Helper T cell (primary cell): Measurements from ENCODE around the gene SLC66A3.

DNA sequence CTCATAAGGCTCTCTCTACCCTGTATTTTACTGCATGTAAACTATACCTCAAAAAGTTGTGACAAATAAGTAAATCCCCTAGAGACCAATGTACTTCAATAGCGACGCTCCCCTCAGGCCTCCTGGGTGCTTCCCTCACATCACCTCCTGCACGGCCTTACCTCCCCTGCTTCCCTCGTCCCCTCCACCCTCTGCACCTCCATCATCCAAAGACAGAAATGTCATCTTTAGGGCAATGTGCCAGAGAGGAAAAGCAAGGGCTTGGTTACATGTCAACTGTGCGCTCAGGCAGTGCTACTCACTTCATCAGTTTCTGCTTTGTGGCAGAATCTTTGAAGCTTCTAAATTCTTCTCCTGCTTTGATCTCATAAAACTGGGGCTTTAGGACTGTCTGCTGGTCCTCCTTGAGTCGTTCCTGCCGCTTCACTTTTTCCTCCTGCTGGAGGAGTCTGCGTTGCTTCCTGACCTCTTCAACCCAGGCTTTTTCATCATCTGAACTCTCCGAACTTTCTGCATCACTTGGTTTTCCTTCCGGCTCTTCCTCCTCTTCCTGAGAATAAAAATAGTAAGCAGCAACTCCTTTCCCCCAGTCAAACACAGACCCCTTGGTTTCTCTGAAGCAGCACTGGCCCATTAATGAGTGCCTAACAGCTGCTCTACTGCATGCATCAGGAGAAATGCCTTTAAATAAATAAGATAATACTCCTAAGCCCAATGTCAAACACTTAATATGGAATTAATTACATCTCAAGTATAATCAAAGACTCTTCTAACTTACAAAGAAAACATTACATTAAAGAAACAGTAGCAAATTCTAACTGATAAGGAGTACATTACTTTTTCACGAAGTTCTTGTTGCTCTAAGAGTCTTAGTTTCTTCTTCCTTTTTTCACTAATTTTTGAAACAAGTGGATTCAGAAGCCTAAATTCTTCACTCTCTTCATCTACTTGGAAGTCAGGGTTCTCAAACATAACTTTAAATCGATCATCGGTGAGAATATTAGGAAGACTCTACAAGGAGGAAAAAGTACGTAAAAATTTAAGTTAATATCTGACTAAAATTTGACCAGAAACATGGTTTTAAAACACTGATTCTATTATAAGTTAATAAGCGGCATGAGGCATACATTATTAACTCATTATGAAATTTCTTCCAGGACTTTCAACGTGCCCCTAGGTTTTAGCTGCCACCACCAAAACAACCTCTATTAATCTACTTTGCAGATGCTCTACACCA lies 100.6 kb downstream of the NOL10 start:
- PRO-cap, 2 experiments, result no peak in any of the 2 experiments

DNA sequence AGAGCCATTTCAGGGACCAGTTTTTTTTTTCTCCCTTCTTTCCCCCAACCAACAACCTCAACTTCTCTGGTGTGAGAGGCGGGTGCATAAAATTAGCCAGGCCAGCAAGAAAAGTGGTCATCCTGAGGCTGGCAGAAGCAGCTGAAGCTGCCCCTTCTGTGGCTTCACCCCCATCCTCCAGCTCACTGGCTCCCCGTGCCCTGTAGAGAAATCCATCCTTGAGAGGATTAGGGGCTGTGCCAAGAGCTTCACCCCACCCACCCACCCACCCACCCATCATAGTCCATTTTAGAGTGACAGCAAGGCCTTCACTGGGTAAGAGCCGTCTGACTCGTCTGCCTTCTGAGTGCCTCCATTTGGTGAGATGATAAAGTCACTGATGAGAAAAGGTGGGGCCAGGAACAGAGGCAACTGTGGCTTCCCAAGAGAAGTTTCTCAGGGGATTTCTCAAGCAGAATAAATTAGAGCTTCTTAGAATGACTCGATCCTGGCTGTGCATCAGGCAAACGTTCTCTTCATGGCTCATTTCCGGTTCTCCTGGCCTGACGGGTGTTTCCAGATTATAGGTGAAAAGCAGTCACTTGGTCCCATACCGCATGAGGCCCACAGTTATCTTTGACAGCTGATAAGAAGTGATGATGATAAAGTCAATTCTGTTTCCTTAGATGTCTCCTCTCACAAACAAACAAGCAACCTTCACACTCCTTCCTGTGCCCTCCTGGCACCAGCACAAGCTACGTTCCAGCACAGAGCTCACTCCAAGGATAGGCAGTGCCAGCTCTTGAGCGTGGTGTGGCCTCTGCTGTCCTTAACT lies 38.0 kb upstream of the KCNF1 start:
- PRO-cap, 2 experiments, result no peak in any of the 2 experiments

GRCh38 chr2:10880565-10880999 lies 31.2 kb upstream of the KCNF1 start:
- PRO-cap, 2 experiments, result peak in 2 of 2 experiments; most common plus-strand start chr2:10880778 (in 1); most common minus-strand start chr2:10880775 (in 2)

DNA sequence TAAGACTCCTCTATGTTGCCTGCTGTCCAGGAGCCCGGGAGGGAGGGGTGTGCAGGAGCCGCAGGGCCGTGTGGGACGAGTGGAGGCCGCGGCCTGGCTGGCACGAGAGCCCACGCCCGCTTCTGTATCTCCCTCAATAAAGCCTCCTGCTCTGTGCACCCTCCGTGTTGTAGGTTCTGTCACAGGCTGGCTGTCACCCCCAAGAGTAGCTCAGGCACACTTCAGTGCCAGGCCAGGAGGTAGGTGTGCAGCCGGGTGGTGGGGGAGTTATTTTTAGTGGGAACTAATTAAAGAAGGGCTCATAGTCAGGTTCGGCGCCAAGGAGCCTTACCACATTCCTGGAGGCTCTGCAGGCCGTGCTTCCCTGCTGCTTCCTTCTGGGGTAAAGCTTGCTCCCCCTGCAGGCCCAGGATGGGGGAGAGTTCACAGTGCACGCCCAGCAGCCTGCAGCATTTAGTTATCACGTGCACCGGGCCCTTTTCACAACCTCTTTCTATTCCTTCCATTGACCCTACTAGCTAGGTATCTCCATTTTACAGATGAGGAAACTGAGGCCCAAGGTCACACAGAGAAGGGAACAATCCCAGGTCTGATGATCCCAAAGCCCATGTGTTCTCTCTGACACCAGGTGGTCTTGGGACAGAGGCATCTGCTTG lies 2.5 kb downstream of the KCNF1 start:
- PRO-cap, 2 experiments, result no peak in any of the 2 experiments

- PRO-cap, 2 experiments, result no peak in any of the 2 experiments
Observed at GRCh38 chr2:11024268-11024539, 108.7 kb upstream of the C2orf50 start.

DNA sequence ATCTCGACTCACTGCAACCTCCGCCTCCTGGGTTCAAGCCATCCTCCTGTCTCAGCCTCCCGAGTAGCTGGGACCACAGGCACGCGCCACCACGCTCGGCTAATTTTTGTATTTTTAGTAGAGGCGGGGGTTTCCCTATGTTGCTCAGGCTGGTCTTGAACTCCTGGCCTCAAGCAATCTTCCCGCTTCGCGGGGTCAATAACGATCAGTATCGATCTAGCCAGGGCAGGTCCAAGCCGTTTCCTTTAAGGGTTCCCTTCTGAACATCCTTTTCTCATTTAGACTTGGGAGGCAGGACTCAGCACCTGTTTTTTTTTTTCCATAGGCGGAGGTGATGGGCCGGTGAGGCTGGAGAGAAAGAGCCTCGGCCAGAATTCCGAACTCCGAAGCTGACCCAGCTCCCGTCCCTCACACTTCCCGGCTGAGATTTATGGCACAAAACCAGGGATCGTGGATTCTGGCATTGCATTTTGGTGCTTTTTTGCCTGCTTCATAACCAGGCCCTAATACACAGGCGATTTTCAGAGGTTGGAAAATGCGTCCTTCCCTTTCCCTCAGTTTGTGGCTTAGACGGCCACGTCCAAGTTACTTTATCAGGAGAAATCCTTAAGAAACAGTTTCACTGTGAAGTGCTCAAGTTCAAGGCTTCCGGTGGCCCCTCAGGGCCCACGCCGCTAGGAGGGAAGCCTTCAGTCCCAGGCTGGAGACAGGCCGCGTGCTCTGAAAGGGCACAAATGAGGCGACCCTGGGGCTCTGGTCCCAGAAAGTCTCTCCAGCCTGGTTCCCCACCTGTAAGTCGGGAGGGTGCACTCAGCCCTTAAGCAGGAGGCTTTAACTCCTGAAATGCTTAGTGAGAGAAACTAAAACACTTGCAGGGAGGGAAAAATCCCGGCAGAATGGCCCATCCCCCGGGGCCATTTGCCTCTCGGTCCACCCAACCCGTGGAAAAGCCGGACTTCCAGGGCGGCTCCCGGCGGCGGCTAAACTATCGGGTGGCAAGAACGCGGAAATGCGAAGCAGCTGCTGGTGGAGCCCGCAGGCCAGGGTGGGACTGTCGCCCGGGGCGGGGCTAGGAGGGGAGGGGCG lies 883 bp upstream of the SLC66A3 start:
- PRO-cap, 2 experiments, result peak in 2 of 2 experiments; most common minus-strand start position 1,013 of the sequence (in 2)

DNA sequence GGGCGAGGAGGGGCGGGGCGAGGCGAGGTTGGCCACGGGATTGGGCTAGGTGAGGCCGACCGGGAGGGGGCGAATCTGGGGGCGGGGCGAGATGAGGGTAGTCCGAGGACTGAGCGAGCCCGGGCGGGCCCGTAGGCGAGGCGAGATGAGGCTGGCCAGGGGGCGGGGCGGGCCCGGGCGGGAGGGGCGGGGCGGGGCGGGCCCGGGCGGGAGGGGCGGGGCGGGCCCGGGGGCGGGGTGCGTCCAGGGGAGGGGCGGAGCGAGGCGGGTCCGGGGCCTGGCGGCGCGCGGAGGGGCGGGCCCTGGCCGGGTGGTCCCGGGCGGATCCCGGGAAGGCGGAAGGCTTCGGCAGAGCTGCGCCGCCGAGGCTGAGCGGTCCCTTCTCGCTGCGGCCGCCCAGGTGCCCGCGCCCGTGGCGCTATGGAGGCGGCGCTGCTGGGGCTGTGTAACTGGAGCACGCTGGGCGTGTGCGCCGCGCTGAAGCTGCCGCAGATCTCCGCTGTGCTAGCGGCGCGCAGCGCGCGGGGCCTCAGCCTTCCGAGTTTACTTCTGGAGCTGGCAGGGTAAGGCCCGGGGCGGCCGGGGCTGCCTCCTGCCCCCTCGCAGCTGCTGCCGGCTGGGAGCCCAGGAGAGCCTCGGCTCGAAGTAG lies at the start of gene SLC66A3:
Gene SLC66A3 (plus strand): TSS at position 341 of the 649 bp plus-strand sequence.
- PRO-cap, 2 experiments, result peak in 2 of 2 experiments; most common plus-strand start position 351 of the sequence (in 2); most common minus-strand start position 496 of the sequence (in 1)

DNA sequence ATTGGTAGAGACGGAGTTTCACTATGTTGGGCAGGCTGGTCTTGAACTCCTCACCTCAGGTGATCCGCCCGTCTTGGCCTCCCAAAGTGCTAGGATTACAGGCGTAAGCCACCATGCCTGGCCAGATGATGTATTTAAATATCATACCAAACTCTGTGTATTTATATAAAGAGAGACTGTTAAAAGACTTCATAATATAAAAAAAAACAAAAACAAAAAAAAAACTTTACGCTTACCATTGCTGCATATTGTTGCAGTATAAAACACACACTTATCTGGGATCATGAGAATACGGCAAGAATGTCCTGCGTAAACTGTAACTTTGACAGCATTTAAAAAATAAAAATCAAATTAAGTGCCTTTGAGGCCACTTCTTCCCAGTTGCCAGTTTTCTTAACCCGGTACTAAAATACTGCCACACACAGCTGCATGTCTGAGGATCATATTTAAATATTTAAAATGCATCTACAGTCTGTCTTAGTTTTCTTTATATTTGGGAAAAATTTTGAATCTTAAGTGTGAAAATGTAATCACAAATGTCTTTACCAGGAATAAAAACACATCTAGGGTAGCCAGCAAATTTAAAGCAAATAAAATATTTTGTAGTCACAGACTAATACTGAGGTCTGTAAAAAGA lies 26.7 kb downstream of the SLC66A3 start:
- PRO-cap, 2 experiments, result no peak in any of the 2 experiments

- PRO-cap, 2 experiments, result no peak in any of the 2 experiments
Observed at GRCh38 chr2:11201232-11201642, 46.0 kb downstream of the SLC66A3 start.

GRCh38 chr2:11375863-11376230 lies 31.4 kb upstream of the ROCK2 start:
- PRO-cap, 2 experiments, result no peak in any of the 2 experiments

DNA sequence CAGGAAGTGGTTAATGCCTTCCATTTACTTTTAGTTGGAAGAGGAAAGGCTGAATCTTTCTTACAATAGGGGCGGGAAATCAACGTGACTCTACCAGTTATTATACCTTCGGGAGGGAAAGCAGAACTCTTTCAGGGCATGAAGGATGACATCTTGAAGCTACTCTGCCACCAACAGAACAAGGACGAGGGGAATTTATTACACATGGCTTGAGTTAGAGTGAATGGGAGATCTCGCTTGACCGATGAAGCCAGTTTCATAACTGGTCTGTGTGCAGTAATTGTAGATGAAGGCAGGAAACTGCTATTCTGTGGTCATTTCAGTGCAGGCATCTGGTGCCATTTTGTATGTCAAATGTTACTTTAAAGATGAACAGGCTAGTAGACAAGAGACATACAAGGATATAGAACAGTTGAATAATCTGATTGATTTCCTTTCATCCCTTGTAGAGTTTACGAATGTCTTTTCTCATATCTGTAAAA lies 20.5 kb downstream of the GREB1 start:
- PRO-cap, 2 experiments, result no peak in any of the 2 experiments

DNA sequence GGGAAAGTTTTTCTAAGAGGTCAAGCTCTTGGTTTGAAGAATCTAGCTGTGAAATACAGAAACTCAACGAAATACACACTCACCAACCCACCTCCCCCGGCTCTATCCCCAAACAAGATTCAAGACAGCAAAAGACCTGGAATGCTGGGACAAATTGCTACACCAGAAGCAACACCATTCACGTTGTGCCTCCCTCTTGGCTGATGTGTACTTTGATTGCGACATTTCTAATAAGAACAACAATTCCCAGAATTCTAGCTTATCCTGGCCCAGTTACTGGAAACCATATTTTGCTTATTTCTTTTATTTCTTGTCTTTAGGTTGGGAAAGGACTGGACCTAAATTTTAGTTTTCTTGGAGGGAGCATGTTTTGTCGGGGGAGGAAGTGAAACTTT lies 29.7 kb upstream of the LPIN1 start:
- PRO-cap, 2 experiments, result no peak in any of the 2 experiments

GRCh38 chr2:12127552-12128151 lies 381.2 kb downstream of the LPIN1 start:
- PRO-cap, 2 experiments, result peak in 1 of 2 experiments; most common plus-strand start chr2:12127689 (in 1)

DNA sequence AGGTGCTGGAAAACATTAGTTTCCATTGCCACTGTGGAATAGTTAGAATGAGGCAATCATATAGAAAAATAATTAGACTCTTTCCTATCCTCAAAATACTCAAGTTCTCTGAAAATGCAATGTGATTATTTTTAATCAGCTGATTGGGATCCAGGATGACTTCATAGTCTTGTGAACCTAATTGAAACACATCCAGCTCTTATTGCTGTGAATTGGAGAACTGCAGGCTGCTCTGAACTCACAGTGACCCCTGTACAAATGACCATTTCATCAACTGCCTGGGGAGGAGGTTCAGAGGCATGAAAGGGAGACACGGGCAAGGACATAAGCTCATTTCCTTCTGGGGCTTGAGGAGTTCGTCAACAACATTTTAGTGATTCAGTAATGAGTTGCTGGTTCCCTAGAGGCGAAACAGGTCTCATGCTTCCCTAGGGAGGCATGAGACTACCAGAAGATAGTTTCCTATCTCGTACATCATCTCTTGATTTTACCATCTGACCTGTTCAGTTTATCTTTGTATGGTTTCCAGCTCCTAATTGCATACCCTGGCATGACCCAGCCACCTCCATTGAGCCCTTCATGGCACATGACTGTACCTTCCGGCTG lies 422.6 kb downstream of the LPIN1 start:
- PRO-cap, 2 experiments, result no peak in any of the 2 experiments

GRCh38 chr2:12176863-12177547 lies 430.6 kb downstream of the LPIN1 start:
- PRO-cap, 2 experiments, result no peak in any of the 2 experiments

DNA sequence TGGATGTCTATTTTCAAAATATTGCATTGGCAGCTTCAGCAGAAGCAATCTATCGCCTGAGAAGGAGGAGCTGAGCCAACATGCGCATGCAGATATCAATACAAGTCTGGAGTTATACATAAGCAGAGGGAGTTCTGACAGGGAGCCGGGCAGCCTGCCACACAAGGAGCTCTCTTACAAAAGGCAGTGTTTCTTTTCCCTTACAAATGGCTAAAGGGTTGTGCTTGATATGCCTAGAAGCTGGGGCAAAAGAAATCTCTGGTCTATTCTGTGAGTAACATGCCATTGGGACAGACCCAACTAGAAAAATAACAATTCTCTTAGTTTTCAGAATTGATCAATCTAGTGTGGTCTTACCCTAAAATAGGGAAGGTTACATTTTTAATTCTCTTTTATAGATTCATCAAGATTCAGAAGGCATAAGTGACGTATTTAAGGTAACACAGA lies 291.8 kb upstream of the TRIB2 start:
- PRO-cap, 2 experiments, result no peak in any of the 2 experiments

DNA sequence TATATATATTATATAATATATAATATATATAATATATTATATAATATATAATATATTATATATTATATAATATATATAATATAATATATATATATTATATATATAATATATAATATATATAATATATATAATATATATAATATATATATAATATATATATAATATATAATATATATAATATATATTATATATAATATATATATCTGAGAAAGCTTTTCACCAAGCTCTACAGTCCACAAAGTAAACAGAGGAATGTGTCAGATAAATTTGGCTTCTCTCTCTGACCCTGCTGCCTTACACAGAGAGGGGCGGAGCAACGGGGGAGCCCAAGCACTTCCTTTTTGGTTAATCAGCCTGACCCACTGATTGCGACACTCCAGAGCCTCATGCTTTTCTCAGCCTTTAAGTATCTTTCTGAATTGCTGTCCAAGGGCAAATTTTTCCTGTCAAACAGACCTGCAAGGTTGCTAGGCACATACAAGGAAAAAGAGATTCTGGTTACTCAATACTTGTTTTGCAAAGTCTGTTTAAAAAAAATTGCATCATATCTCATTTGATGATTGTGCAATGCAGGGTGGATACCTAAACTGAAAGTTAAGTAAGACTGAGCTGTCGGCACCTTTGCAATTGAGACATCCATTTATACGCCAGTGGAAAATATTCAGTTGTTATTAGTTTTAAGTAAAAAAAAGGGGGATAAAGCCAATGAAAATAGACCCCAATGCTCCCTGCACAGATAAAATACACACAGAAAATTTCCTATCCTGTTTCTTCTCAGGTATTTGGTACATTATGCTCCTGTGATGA lies 260.5 kb upstream of the TRIB2 start:
- PRO-cap, 2 experiments, result peak in 1 of 2 experiments; most common plus-strand start position 379 of the sequence (in 1); most common minus-strand start position 488 of the sequence (in 1)

DNA sequence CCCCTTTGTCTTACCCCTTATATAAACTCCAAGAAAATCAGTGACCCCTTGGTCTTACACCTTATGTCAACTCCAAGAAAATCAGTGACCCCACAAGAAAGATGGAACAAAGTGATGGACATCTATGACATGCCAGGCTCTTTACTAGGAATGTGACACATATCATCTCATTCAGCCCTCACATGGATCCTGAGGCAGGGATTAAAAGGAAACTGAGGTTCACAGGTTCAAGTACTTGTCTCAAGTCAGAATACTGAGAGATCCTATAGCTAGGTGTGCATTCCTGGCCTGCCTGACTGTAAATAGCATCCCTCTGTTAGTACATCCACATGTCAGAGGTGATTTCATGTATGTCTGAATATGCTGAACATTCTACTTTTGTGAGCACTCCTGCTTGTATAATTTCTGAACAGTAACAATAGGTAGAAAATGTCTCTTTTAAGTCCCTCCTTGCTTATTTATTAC lies 16.1 kb upstream of the TRIB2 start:
- PRO-cap, 2 experiments, result no peak in any of the 2 experiments

DNA sequence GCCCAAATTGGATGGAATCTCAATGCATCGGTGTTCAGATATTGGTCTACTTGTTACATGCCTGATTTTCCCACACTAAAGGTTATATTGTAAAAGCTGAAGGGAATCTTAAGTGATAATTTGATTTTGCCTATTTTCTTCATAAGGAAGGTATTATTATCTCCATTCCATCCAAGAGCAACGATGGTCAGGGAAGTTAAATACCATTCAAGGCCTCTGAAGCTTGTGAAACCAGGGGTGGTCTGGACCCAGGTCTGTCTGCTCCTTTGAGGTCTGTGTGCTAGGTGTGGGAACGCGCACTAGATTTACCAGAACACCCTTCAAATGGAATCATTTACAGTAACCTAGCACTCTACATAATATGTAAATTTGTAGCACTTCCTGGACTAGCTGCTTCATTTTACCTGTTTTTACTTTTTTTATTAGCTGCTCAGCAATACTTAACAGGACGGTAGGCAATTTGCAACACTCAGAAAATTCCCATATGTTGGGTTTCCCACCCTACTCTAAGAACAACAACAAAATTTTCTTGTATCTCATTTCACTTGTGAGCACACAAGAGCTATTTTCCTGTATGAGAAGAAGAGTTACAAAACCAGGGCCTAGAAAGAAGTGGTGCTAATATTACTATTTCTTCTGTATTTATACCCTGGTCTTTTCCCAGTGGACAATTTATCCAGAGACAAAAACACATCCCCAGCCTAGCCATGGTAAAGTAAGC lies 6.4 kb upstream of the TRIB2 start:
- PRO-cap, 2 experiments, result no peak in any of the 2 experiments

DNA sequence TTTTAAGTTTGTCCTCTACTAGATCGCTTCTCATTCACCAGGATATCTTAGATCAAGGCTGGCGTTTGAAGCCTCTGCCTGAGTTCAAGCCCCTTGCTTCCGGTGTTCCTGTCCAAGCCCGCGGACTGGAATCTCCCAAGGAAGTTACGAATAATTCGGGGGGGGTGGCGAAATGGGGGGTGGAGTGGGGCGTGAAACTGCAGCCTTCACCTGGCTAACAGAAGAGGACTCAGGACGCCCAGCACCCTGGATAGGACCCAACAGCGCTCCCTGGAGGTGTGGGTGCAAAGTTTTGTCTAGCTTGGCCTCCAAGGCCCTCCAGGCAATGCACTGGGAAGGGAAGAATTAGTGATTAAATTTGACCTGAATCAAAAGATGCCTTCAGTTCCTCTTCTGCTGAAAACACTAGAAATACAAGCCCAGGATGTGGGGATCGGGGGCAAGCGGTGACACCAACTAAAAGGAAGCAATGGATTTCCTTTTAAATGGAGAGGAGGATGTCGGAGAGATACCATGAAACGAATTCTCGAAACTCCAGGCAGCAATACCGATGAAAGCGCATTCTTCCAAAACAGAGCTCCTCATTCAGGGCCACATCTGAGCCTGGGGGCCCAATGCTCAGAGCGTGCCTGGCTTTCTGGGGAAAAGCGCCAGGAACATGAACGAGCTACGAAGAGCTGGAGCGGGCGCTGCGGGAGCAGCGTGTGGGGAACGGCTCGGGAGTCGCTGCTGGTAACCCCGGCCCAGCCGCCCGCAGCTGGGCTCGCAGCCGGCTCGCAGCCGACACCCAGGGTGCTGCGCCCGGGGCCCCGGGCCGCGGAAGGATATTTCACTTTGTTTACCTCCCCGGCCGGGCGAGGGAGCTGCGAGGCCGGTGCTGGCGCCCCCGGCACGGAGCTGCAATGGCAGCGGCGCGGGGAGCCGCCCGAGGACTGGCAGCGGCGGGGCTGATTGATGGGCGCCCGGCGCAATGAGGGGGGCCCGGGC lies 591 bp upstream of the TRIB2 start:
- PRO-cap, 2 experiments, result peak in 2 of 2 experiments; most common minus-strand start position 904 of the sequence (in 2)